Measurements from ENCODE around the genes DSG3 and ZSCAN30.

DNA sequence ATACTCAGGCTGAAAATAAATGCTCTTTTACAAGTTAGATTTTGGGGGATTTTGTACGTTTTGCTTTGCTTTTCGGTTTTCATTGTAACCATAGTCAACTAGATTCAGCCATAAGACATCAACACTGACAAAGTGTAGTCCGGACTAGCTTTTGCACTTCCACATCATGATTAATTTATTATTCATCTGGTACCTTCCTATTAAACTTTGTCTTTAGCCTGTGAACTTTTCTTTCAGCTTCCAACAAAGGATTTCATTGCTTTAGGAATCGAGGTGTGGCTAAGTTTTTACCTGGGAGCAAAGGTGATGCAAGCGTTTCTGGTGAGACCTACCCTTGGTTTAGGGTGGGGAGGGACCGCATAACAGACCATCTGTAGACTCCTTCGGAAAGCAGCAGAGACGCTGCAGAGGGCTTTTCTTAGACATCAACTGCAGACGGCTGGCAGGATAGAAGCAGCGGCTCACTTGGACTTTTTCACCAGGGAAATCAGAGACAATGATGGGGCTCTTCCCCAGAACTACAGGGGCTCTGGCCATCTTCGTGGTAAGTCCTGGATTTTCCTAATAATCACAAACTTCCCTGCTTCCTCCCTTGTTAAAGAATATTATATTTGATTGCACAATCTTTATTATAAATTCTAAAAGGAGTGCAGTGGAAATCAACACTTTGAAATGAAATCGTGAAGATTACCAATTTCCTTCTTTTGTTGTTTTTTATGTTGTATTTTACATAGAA, at the start of gene DSG3:
Gene DSG3 (plus strand): TSS at position 360 of the 736 bp plus-strand sequence.
- PRO-cap, result no peak

- PRO-cap, result no peak
Observed at GRCh38 chr18:31546099-31546667, 45.5 kb upstream of the TTR start.

DNA sequence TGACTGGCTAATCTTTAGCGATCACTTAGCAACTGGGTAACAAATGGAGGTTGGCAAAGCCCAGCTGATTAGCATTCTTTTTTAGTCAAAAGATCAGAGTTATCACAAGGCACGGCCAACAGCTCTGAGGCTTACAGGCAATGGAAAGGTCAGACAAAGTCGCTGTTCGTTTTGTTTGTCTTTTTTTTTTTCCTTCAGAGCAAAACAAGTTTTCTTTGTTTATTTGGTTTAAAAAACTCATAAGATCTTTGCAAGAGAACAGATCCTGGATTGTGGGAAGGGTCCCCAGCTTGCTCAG, 28.9 kb upstream of the TTR start:
- PRO-cap, result no peak

DNA sequence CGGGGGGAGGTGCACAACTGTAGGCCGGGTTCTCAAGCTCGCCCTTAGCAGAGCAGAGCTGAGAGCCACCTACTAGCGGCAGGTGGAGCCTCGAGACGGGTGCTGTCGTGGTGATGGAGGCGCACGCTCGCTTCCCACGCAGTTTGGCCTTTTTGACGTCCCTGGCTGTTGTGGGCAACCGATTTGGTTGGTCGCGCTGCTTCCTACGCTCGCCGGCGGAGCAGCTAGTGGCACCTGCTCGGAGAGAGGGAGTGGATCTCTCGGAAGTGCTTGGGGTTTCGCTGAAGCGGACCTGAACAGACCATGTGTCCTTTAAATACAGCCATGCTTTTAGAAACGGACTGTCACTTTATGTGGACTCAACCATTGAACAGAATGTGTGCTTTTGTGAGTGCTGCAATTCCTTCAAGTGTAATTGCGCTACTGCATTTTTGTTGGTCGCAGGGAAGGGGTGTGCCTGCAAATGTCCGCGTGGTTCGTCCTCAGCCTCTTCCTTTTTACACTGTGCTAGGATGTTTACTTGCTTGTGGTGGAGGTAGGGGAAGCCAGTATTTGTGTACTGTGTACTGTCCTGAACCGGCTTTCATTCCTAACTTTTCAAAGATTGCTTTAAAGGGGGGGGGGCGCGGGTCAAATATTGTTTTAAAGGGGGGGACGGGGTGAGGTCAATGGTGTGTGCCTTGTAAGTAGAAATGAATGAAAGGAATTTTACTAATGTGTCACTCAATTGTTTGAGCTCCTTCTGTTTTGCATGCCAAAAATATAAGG, 582 bp upstream of the TRAPPC8 start:
- PRO-cap, result bidirectional peak, plus-strand start at position 55 of the sequence, minus-strand start outside the sequence

DNA sequence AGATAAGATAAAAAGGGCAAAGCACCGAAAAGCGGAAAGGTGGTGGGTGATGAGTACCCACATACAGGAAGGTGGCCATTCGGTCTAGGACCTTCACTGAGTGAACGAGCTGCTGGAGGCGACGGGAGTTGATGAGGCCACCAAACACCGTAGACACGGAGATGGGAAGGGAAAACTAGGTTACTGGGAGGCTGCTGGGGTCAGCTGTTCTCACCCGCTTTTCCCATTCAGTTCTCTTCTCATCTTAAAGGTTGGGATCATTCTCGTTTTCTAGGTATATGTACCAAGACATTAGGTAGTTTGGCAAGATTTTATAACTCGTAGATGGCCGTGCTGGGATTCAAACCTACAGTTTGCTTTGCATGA, 754 bp upstream of the GAREM1 start:
- PRO-cap, result no peak

DNA sequence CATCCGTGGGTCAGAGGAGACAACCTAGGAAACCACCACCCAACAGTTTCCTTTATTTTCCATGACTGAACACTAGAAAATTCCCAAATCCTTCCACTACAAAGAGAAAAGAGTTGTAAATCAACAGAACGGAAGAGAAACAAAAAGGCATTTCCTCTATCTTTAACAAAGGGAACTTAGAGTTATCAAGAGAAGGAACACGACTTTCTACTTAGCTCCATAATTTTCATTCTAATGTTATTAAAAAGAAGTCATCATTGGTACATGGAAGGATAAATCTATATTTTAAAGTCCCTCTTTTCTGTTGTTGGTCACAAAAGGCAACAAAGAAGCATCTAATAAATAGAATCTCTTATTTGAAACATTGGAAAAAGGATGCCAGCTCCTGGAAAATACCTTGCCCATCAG, 35.1 kb downstream of the KLHL14 start:
- PRO-cap, result no peak

GRCh38 chr18:32771880-32772430, 868 bp downstream of the KLHL14 start:
- PRO-cap, result no peak

DNA sequence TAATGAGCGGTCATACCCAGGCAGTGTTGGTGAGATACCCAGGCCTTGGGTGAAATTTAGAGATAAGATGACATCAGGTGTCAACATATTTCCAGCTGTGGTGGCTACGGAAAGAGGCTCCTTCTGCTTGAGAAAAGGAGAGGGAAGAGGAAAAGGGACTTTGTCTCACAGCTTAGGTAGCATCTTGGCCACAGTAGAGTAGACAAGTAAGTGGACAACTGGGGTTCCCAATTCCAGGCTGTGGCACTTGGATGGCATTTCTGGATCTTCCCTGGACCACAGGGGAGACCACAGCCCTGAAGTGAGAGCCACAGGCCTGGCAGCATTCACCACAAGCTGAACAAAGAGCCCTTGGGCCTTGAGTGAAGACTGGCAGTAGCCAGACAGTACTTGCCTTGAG, 226.0 kb upstream of the KLHL14 start:
- PRO-cap, result no peak

- PRO-cap, result unidirectional peak, minus-strand start at chr18:33578815; unidirectional peak, minus-strand start at chr18:33579014
Observed at GRCh38 chr18:33578708-33579177, 724 bp downstream of the ASXL3 start.

DNA sequence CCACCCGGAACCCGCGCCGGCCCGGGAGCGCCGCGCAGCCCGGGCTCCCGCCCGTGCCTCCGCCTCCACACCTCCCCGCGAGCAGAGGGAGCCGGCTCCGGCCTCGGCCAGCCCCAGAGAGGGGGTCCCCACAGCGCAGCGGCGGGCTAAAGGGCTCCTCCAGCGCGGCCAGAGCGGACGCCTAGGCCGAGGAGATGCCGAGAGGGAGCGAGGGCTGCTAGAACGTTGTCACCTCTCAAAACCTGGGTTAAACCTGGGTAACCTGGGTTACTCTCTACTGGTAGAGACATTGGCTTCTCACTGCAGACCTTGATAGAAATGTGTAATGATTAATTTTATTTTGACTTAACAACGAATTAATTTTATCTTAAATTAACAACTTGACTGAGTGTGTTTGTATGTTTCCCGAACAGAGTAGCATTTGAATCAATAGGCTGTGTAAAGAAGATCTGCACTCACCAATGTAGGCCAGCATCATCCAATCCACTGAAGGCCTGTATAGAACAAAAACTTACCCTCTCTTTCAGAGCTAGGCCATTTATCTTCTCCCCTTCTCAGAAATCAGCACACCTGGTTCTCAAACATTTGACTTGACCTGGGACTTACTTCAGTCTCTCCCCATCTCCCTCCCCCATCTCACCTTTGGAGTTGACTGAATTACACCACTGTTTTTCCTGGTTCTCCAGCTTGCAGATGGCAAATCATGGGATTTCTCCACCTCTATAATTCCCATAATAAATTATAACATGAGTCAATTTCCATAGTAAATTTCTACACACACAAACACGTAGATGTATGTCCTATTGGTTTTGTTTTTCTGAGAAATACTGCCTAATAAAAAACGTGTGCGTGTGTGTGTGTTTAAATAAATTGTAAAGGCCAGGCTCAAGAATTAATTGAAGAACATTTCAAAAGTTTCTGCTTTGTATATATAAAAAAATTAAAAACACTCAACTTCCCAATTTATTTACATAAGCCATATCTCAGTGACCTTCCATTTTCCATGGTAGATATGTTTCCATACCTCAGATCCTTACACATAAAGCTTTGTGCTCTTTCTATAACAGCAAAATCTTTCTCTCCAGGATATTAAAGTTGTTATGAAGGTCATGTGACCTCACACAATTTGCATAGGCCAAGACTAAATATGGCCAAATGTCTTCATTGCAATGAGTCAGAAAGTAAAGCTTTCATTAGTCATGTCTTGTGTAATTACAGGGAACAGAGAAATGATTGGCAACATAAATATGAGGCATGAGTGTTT, 243.0 kb downstream of the ASXL3 start:
- PRO-cap, result unidirectional peak, minus-strand start at position 255 of the sequence

GRCh38 chr18:34331356-34331810, 106.7 kb upstream of the NOL4 start:
- PRO-cap, result no peak

- PRO-cap, result bidirectional peak, plus-strand start at chr18:34493735, minus-strand start at chr18:34493792
Observed at GRCh38 chr18:34493523-34494386, 216.3 kb upstream of the DTNA start.

GRCh38 chr18:34660147-34660912, 49.8 kb upstream of the DTNA start:
- PRO-cap, result no peak

- PRO-cap, result unidirectional peak, minus-strand start at chr18:34960263
Observed at GRCh38 chr18:34959982-34960557, 81.1 kb upstream of the MAPRE2 start.

DNA sequence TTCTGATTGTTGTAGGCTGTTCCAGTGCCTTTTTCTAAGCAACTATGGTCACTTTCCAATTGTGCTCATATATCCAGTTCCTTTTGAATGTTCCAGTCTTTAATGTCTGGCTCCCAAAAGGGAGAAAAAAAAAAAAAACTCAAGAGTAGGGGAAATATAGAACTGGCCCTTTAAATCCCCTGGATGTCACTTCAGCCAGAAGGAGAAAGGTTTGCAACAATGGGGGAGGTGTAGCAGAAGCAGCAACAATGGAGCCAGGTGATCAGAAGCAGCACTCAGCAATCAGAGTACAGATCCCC, 25.9 kb upstream of the ZNF397 start:
- PRO-cap, result no peak

- PRO-cap, result bidirectional peak, plus-strand start at chr18:35290420, minus-strand start at chr18:35290222
Observed at GRCh38 chr18:35290111-35290888, at the start of gene ZSCAN30. Gene ZSCAN30 (minus strand): TSS chr18:35290229.

GRCh38 chr18:35387185-35387552, 10.0 kb upstream of the ZNF396 start:
- PRO-cap, result no peak

DNA sequence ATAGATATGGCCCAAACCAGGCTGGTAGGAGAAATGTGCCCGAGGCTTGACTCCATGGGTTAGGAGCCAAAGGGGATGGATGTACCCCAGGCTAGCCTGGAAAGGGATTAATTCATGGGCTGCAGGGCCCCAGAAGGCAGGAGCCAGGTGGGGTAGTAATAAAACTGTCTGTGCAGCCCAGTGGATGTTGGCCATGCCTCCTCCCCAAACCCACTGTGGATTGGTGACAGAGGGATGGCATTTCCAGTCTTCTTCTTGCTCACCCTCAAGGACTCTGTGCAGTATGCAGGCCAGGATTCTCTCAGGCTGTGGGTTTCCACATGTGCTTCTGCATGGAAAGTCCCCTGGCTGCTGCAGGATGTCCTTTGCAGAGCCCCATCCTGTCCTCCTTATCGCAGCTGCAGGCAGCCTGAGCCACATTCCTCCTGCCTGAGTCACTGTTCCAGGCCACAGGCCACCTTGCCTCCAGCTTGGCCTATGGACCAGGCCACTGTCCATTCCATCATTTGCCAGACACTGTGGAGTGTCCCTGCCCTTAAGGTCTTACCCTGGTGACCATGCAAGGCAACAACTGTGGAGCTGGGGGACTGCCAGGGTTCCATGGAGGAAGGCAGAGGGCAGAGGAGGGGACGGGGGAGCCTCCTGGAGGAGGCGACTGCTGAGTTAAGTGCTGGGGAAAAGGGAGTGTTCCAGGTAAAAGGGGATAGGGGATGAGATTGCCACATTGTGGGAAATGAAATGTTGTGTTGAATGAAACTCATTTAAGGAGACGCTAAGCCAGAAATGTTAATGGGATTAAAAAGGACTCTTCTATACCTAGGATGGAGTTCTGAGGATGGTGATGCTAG, 38.9 kb downstream of the INO80C start:
- PRO-cap, result no peak

GRCh38 chr18:35498523-35498861, 732 bp upstream of the INO80C start:
- PRO-cap, result no peak

DNA sequence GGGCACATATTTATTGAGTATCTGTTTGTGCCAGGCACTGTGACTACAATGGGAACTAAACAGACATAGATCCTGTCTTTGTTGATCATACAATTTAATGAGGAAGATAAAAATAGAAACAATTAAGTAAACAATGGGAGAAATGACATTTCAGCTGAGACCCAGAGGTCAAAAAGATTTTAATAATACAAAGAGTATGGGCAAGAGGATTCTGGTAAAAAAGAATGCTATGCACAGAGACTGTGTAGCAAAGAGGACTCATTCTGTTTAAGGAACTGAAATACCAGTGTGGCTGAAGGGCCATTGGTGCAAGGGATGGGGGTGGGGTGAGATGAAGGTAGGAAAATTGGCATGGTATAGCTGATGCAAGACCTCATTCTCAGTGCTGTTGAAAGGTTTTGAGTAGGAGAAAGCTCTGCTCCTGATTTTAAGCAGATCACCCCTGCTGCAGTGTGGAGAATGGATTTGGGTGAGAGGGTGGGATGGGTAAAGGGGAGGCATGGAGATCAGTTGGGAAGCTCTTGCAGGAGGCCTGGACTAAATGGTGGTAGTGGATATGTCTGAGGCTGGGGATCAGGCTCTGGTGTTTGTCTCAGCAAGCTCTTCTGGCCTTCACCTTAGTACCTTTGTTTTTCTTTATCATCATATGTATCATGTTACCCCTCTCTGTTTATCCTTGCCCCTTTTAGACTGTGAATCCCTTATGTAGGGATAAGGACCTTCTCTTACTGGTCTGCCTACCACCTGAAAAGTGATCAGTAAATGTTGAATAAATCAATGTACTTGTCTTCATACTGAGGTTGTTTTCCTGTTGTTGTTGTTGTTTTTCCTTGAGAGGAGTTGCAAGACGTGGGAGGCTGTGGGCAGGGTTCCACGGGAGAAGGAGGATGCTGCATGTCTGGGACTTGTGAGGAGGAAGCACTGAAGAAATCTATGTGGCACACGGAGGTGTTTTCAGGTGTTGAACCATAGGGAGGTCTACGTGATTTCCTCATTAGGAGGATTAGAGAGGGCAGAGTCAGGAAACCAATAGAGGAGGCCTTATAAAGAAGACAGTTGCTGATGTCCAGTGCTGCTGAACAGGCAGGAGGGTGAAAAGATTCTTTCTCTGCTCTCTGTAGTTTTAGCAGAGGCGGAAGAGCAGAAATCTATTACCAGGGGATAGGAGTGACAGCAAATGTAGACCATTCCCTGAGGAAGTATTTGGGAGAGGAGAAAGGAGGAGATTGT, 11.1 kb downstream of the GALNT1 start:
- PRO-cap, result no peak